GM23338 (cell line): ENCODE measurements around a stretch of chr7.

GRCh38 chr7:98276188-98276841 is 5.2 kb upstream of the BRI3 start:
- PRO-cap = no peak
- RAMPAGE, long total RNA = no peak

DNA sequence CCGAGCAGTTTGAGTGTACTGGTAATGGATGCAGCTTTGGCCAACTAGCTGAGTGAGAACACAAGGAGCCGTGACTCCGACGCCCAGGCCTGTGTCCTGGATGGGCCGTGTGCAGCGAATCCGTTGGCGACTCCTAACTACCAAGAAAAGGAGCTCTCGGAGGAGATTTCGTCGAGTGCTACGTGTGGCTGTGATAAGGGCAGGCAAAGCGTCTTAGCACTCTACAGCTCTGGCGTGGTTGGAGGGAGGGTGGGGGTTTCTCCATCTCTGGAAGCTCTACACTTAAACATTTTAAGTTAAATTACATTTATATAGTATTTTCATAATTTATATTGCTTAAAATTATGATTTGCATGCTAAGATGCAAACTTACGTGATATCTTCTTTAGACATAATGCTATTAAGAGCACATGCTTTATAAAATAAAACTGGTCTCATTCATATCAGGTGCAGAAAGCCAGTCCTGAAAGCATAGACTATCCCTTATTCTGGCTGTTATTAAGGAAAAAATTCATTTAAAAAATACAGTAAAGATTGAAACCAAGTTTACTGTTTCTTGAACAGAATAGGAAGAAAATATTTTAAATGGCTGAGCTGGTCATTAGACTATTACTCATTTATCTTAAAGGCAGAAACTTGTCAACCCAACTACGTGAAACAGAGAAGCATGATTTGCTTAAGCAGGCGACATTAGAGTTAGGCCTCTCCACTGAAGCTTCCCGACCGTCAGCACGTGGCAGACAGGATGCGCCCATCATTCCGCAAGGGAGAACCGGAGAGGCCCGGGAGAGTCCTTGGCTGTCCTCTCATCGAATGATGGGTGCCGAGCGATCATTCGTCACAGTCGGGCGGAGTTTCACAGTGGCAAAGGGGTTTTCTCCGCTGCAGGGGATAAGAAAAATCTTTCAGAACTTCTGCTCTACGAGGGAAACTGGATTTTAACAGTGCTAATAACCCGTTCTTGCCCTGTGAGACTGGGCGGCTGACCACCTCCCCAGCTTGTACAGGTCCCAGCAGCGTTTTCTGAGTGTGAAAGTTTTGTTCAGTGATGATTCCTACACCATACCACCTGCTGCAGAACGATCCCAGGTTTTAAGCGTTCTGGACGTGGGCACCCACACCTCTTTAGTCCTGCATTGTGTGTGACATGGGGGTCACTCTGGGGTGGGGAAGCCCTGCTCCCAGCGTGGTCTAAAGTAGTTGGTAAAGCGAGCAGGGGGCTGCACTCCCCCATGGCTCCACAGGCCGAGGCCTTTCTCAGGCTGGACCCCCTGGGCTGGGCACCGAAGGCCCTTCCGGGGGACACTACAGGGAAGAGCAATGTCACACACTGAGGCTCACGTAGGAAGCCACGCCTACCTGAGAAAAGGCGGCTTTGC is 11.7 kb downstream of the BRI3 start:
- PRO-cap = no peak
- RAMPAGE, long total RNA = no peak

DNA sequence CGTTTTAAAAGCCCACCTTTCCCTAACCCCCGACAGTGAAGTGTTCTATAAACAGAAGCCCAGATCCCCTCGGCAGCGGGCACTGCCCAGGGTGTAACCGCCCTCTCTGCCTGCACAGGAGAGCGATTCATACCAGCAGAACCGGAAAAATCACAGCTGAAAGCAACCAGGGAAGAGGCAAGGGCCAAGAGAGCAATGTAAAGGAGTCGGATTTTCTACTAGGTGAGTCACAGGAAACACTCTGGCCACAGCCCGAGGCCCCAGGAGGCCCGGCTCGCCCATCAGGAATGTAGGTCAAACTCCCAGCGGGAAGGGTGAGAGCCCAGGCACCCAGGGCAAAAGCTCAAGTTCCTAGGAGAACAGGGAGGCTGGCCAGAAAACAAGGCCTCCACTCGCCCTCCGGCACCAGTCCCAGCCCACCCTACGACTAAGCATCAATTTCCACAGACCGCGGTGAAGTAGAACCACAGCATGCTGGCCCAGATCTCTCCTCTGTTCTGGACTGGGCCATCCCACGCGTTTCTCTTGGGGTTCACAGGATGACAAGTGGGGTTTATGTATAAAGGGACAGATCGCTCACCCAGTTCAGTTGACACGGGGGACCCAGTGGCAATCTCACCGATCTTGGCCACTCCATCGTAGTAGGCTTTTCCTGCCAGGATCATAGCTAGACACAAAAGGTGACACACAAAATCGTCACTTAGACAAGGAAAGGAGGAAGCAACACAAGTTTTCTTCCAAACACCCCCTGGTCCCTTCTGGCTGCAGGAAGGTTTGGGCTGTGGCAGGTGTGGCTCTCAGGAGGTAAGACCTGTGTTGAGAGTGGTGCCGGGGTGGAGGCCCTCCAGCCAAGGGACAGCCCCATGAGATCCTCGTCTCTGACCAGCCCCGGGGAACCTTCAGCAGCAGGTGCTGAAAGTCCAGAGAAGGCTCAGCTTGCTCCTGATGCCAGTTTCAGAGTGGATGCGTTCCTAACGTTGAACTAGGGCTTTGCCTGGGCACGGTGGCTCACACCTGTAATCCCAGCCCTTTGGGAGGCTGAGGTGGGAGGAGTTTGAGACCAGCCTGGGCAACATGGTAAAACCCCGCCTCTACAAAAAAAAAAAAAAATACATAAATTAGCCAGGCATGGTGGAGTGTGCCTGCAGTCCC is 46.1 kb downstream of the BAIAP2L1 start:
- PRO-cap = no peak
- RAMPAGE, long total RNA = no peak

DNA sequence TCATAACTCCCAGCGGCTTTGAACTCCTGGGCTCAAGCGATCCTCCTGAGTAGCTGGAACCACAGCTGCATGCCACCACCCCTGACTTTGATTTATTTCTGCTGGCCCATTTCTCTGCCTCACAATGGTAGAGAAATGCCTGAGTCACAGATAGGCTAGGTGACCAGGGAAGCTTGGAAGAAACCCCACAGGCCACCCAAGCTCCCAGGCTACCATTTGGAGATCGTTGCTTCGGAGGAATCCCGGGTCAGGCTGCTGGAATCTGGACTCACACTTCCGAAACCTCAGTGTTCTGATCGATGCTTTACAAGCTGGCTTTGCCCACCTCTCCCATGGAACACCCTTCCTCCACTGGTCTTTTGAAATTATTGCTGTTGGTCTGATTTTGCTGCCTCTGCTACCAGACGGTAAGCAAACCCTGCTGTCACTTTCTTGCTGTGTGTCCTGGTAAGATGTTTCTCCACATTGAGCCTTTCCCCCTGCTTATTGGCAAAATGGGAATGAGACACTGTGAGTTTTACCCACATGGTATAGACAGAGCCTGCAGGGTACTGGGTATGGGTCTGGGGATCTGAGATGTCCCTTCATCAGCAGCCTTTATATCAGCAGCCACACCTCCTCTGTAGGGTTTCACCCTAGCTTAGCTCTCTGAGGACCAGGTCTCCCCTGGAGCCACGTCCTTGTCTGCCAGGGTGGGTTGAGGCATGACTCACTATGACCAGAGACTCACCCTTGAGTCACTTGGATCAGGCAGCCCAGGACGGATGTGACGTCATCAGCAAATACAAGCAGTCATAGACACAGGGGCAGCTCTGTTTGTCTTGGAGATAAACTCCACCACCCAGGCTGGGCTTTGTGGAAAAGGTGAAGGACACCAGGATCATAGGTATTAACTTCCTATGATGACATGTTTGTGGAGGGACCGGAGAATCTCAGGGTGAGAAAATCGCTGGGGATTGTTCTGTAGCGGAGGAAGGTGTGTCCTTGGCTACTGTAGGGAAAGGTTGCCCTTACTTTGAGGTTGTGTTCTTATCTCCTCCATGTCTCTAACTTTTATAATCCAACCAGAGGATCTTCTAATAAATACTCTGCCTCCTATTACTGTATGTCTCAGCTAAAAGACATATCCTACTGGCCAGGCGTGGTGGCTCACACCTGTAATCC is 17.8 kb upstream of the BAIAP2L1 start:
- PRO-cap = no peak
- RAMPAGE, long total RNA = no peak

GRCh38 chr7:98419742-98420003 is 18.8 kb upstream of the BAIAP2L1 start:
- PRO-cap = no peak
- RAMPAGE, long total RNA = no peak

DNA sequence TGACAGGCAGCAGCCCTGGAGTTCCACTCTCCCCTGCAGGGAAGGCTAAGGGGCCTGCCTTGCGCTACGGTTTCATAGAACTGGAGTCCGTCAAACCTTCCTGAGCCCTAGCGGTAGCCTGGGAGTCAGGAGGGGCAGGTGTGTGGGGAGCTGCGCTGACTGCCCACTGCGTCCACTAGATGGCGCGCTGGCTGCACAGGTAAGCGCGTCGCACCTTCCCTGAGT is 20.0 kb upstream of the BAIAP2L1 start:
- PRO-cap = no peak
- RAMPAGE, long total RNA = no peak

GRCh38 chr7:98569515-98570503 is 47.3 kb upstream of the NPTX2 start:
- PRO-cap = no peak
- RAMPAGE, long total RNA = no peak

DNA sequence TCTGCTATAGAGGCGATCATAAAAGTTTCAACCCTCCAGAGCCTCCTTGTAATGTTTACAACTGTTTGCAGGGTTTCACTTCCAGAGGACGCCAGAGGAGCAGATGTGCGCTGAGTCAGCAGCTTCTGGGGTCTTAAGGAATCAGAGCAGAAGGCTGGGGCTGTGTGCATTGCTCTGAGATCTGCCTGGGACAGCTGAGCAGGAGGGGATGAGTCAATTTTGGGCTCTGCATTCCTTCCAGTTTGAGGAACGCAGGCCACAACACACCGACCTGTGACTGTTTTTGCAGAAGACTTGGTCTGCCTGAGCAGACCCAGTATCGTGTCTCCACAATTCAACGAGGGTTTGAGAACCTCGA is 98.2 kb downstream of the TMEM130 start:
- PRO-cap = bidirectional peak, plus-strand start outside the sequence, minus-strand start at position 285 of the sequence
- RAMPAGE, long total RNA = no peak

GRCh38 chr7:98867096-98867960 is 2.5 kb downstream of the TMEM130 start:
- PRO-cap = bidirectional peak, plus-strand start at chr7:98867381, minus-strand start at chr7:98867332
- RAMPAGE, long total RNA = no peak

- PRO-cap = no peak
- RAMPAGE, long total RNA = no peak
These were observed 43.2 kb downstream of the TRRAP start for GRCh38 chr7:98921506-98921948.

GRCh38 chr7:98922332-98922636 is 44.0 kb downstream of the TRRAP start:
- PRO-cap = no peak
- RAMPAGE, long total RNA = no peak

GRCh38 chr7:99035280-99036510 is 108.2 kb downstream of the SMURF1 start:
- PRO-cap = no peak
- RAMPAGE, long total RNA = no peak

GRCh38 chr7:99042338-99042901 is 101.5 kb downstream of the SMURF1 start:
- PRO-cap = no peak
- RAMPAGE, long total RNA = no peak

DNA sequence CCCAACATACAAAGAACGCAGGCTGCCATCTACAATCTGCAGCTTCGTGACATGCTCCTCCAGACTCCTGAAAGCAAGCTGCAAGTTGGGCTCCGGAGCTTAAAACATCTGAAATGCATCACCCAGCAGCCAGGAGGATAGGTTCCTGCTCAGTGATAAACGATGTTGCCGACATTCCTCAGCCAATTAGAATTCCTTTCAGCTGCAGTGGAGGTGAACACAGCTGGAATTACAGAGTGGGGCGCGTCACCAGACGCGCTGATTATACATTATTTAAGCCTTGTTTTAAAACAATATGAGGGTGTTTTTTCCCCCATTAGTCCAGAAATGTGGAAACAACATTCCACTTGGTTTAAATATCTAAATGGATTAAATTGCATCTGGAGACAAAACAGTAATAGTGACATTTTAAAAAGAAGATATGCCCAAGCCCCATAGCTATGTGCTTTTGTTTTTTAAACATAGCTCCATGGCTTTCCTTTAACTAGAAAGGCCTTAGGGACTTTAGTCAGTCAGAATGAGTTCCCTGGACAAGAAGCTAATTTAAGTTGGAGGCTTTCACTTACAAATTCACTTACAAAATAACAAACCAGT is 6.3 kb downstream of the SMURF1 start:
- PRO-cap = bidirectional peak, plus-strand start at position 185 of the sequence, minus-strand start at position 110 of the sequence
- RAMPAGE, long total RNA = no peak

GRCh38 chr7:99200911-99201553 is 6.9 kb downstream of the KPNA7 start:
- PRO-cap = no peak
- RAMPAGE, long total RNA = no peak

DNA sequence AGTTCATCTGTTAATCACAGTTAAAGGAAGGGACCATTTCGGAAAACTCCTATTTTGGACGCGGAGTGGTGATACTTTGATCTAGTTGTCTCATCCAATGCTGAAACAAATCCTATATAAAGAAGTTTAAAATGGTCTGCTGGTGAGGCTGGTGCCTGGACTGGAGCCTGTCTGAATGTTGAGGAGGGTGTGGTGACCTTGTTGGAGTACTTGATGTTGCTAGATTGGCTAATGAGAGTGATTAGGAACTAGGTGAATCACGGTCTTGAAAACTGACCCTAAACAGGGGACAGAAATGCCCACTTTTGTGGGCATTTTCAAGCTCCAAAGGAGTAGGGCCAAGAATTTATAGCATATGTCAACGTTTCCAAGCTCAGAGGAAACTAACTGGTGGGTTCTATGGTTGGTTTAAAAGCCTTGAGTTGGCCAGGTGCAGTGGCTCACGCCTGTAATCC is 2.0 kb downstream of the ARPC1A start:
- PRO-cap = no peak
- RAMPAGE, long total RNA = no peak

GRCh38 chr7:99390542-99391220 is 16.2 kb downstream of the ARPC1B start:
- PRO-cap = no peak
- RAMPAGE, long total RNA = no peak

- PRO-cap = no peak
- RAMPAGE, long total RNA = no peak
These were observed 14.1 kb downstream of the PDAP1 start for GRCh38 chr7:99394166-99394815.

- PRO-cap = no peak
- RAMPAGE, long total RNA = no peak
These were observed 3.5 kb downstream of the PDAP1 start for GRCh38 chr7:99404750-99405351.

DNA sequence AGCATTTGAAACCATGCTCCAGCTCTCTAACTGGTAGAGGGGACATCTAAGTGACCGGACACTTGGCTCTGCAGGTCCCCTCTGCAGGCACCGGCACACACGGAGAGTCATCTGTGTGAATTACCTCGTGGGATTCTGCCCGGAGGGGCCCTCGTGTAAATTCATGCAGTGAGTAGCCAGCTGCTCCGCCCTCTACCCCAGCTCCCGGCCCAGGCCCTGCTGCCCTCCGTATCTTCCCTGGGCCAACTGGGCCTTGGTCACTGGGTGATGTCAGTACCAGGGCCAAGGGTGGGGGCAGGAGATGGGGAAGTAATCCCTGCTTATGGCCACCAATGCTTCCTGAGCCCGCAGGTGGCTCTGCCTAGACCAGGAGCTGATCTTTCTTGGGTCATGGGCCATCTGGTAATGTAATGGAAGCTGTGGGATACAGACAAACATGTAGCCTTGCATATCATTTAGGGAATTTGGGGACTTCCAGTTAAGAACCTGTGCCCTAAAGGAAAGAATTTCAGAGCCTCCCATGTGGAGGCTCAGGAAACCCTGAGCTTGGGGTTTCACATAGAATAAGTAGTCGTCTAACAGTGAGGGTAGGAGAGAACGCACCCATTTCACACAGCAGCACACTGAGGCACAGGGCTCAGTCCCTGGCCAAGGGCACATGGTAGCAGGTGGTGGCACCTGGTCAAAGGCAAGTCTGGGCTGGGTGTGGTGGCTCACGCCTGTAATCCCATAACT is 12.1 kb downstream of the CPSF4 start:
- PRO-cap = no peak
- RAMPAGE, long total RNA = no peak